Suprapubic skin (tissue), 4 donors: ENCODE measurements around a stretch of chr3.

DNA sequence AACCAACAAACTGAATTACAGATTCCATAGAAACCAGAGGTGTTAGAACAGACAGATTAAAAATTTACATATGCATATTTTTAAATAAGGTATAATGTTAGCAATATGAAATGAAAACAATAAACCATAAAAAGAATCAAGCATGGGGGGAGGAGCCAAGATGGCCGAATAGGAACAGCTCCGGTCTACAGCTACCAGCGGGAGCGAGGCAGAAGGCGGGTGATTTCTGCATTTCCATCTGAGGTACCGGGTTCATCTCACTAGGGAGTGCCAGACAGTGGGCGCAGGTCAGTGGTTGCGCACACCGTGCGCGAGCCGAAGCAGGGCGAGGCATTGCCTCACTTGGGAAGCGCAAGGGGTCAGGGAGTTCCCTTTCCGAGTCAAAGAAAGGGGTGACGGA is 117.1 kb upstream of the BCL6 start:
- PRO-cap = no peak
- RAMPAGE, long total RNA, 4 experiments = no peak in any of the 4 experiments

DNA sequence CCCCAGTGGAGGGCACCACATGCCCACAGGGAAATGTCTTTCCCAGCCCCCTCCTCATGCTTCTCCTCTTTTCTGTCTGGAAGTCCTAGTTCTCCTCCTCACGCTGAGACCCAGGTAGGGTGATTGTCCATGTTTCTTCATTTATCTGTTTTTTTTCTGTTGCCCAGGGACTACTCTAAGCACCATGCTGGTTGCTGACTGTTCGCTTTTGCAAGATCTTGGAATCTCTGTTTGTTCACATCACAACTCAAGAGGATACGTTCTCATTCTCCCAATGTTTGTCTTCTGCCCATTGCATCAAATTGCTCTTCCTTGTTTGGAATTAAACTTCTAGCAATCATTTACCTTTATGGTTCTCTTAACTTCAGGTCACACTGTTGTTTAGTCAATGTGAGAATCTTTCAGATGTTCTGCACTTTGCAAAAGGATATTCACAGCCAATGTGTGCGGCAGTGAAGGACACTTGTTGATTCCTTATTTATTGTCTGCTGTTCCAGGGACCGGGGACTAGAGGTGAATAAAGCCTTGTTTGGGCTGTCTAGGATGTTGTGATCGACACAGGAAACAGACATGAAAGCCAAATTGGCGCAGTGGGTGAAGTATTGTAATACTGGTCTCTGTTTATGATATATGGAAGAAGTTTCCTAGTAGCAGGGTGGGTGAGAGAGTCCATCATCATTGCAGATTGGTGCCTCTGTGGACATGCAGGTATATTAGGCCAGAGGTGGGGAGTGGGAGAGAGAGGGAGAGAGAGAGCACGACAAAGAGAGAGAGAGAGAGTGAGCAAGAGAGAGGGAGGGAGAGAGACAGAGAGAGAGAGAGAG is 24.5 kb downstream of the LPP start:
- PRO-cap = no peak
- RAMPAGE, long total RNA, 4 experiments = start-site peak on the plus strand in 1 of 4 experiments, centred at positions 519 to 704 of the sequence, 25 to 57 reads per replicate

DNA sequence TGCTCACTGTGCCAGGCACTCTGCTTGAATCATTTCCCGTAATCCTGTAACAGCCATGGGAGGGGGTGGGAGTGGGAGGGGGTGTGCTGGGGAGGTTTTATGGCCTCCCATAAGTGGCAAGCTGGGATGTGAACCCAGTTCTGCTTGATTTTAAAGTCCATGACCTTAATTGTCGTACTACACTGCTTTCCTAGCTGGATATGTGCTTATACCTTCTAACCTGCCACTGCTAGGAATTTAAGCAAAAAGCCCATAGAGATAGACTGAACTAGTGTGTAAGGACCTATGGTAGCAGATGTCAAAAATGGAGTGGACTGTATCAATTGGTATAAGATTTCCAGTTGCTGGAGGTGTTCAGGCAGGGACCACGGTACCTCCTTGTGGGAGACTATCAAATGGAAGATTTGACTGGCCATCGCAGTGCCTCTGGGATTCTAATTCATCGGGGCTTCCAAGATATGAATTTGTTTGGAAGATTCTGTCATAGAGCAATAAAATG is 29.8 kb downstream of the LPP start:
- PRO-cap = no peak
- RAMPAGE, long total RNA, 4 experiments = no peak in any of the 4 experiments

DNA sequence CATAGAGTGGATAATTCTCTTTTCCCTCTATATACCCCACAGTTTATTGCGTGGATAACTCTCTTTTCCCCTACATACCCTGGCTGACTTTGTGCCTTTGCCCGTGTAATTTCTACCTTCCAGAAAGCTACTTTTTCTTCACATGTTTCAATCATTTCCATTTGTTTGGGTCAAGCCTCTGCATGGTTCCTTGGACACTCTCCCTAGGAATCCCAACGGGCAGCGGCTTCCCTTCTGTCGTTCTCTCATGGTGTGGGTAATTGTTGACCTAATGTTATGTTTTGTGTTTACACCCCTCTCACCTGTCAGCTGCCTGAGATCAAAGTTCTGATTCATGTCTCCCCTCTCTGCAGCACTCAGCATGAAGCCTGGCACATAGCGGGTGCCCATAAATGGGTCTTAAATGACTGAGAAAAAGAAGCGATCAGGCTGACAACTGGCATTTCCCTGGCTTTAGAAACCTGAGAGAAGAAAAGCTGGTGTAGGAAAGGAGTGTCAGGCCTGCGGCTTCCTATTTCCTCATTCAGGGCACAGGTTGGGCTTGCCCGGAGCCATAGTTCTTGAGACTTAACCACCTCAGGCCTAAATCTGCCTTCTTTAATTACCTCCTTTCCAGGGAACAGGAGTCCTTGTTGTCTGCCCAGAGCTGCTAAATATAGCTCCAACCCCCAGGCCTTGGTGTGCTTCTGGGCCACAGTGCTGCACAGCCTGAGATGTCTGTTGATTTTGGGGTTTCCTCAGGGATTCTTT is 31.7 kb downstream of the LPP start:
- PRO-cap = no peak
- RAMPAGE, long total RNA, 4 experiments = no peak in any of the 4 experiments

GRCh38 chr3:188218653-188219856 is 65.1 kb downstream of the LPP start:
- PRO-cap = no peak
- RAMPAGE, long total RNA, 4 experiments = no peak in any of the 4 experiments

- PRO-cap = unidirectional peak, minus-strand start at chr3:188286293
- RAMPAGE, long total RNA, 4 experiments = no peak in any of the 4 experiments
Observed at GRCh38 chr3:188285779-188286548, 132.0 kb downstream of the LPP start.

- PRO-cap = no peak
- RAMPAGE, long total RNA, 4 experiments = no peak in any of the 4 experiments
Observed at GRCh38 chr3:188288145-188288569, 134.2 kb downstream of the LPP start.

- PRO-cap = no peak
- RAMPAGE, long total RNA, 4 experiments = no peak in any of the 4 experiments
Observed at GRCh38 chr3:188316255-188316794, 162.4 kb downstream of the LPP start.

GRCh38 chr3:188322714-188323543 is 169.0 kb downstream of the LPP start:
- PRO-cap = no peak
- RAMPAGE, long total RNA, 4 experiments = no peak in any of the 4 experiments

DNA sequence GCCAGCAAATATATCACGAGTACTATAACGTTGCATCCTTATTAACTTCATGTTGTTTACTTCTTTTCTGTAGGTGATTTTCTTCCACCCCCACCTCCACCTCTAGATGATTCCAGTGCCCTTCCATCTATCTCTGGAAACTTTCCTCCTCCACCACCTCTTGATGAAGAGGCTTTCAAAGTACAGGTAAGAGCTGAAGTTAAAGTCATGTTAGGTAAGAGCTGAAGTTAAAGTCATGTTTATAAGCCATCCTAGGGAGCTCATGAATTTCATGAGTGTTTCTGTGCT is 330.5 kb downstream of the LPP start:
- PRO-cap = no peak
- RAMPAGE, long total RNA, 4 experiments = no peak in any of the 4 experiments

- PRO-cap = no peak
- RAMPAGE, long total RNA, 4 experiments = no peak in any of the 4 experiments
Observed at GRCh38 chr3:188568750-188569220, 414.8 kb downstream of the LPP start.

DNA sequence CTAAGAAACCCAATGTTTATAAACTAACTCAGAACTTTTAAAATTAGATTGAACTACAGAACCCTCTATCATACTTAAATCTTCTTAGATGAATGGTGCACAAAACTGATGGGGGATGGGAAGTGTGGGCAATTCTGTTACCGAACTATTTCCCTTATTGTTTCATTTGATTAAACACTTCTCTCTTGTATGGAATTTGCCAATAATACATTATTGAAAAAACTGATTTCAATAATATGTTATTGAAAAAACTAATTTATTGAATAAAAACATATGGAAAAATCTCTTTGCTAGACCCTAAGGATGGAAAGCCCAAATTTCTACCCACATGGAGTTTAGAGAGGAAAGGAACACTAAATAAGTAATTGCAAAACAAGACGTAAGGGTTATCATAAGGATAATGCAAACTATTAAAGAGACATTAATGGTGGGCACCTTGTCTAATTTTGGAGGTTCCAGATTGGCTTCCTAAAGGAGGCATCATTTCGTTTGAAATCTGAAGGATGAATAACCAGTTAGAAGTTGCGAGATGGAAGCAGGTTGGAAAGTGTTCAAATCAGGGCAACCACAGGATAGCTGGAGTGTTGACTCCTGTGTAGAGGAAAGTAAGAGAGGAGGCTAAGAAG is 443.7 kb downstream of the LPP start:
- PRO-cap = no peak
- RAMPAGE, long total RNA, 4 experiments = start-site peak on the plus strand in 1 of 4 experiments, centred at position 472 of the sequence, 10 reads per replicate

- PRO-cap = no peak
- RAMPAGE, long total RNA, 4 experiments = no peak in any of the 4 experiments
Observed at GRCh38 chr3:188881533-188882412, 290.0 kb upstream of the TPRG1 start.

GRCh38 chr3:188937513-188937863 is 234.3 kb upstream of the TPRG1 start:
- PRO-cap = no peak
- RAMPAGE, long total RNA, 4 experiments = no peak in any of the 4 experiments

DNA sequence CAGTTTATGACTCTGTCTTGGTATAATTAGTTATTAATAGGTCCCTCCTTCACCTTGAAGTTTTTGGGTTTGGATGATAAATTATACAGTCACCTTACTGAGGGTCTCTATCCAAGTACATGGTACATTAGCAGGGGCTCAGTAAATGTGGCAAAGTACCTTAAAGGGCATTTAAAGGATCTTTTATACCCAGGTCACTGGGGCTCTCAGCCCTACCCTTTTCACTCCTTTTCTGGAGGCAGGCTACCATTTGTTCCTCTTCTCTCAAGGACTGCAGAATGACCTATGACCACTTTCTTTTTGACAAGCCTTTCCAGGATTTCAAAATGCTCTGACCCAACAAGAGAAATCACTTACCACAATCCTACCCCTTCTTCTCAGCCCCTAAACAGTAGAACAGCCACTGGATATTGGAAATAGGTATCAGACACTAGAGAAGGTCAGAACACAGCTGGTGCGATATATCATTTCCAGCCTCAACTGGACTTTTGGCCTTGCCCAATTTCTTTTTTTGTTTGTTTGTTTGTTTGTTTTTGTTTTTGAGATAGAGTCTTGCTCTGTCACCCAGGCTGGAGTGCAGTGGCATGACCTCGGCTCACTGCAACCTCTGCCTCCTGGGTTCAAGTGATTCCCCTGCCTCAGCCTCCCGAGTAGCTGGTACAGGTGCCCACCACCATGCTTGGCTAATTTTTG is 221.7 kb upstream of the TPRG1 start:
- PRO-cap = no peak
- RAMPAGE, long total RNA, 4 experiments = no peak in any of the 4 experiments

DNA sequence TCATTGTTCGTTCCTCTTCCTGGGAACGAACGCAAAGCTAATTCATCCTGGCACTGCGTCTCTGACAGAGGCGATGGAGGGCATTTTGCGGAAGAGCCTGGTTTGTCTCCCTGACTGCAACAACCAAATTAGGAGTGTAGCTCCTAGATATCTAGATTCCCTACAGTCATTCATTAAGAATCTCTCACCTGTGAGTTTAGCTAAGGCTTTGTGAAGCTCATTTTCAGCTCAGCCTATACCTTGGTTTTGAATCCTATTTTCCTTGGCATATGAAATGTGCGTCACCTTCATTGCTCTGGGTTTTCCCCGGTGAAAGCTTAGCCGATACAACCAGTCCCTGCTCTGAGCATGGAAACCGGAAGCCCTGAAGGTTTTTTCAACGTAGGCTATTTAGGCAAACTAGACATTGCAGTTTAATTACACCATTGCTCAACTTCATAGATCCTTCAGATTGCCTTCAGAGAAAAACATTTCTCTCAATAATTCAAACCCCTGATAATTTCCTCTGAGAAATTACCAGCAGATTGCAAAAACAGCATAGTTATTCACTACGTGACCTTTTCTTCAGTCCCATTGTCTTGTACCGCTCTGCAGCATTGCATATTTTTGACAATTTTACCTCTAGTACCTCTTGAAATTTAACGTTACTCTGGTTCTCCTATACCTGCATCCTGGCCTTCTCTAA is 206.8 kb upstream of the TPRG1 start:
- PRO-cap = no peak
- RAMPAGE, long total RNA, 4 experiments = no peak in any of the 4 experiments

DNA sequence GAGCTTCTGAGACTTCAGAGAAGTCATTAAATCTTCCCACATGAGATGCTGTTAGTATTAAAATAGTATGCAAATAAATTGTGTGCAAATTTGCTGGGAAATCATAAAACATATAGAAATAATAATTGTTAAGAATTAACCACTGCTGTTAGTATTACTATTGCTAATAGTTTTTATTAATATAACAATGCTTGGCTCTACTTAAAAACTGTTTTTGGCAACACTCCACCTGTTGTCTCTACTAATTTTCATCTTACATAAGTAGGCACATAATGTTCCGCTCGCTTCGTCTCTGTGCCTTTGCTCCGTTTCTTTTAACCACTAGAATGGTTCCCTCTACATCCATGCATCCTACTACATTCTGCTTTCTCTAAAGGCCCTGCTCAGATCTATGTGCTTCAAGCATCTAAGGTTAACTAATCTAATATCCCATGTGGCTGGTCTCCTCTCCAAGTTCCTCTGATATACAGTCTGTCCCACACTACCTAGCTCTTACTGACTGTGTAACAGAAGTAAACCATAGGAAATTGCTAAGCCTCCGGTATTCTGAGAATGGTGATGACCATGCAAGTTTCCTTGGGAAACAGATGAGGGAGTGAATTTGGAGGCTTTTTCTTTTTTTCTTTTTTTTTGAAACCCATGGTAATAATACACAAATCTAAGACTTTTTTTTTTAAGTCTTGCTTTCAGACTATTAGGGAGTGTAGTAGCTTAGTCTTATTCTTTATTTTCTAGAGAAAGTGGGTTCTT is 138.3 kb downstream of the P3H2 start:
- PRO-cap = no peak
- RAMPAGE, long total RNA, 4 experiments = no peak in any of the 4 experiments

GRCh38 chr3:190317526-190318575 is 4.4 kb downstream of the CLDN1 start:
- PRO-cap = no peak
- RAMPAGE, long total RNA, 4 experiments = no peak in any of the 4 experiments

- PRO-cap = bidirectional peak, plus-strand start at chr3:190319013, minus-strand start at chr3:190318758
- RAMPAGE, long total RNA, 4 experiments = no peak in any of the 4 experiments
Observed at GRCh38 chr3:190318671-190319213, 3.5 kb downstream of the CLDN1 start.

DNA sequence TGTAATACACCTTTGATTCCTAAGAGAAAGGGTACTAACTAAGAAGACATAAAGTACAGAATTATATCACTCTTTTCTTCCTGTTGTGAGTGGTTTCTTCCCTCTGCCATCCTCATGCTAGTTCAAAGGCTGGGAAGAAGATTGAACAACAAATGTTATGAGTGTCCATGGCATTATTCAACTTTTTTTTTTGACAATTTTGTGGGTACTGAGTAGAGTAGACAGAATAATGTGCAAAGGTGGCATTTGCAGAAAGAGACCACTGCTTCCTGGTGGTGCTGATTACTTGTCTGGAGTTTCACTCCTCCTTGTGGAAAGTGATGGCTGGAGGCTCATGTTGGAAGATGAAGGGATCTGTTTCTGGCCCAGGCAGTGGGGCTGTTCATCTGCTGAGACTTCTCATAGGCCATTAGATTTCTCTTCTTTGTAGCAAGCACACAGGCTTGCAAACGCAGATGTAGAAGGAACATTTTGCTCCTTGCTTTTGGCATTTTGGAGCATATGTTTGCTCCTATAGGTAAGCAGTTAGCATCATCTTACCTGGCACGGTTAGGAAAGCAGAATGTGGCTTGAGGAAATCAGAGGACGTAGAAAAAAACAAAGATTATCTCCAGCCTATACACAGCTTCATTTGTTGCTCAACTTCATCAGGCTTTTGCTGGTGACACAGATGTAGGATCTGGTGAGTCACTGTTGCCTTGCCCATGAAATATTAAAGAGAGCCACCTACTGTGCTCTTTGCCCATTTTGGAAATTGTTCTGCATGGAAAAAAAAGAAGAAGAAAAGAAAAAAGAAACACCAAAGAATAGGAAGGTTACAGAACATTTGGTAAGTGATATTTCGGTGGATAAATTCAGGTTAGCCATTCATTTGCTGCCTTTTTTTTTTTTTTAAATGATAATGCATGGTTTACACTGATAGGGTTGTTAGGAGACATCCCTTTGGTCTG is 3.6 kb downstream of the IL1RAP start:
- PRO-cap = no peak
- RAMPAGE, long total RNA, 4 experiments = no peak in any of the 4 experiments